Camera-type eye (tissue), 1 donor: Measurements from ENCODE around the genes C11orf58 and ABCC8.

DNA sequence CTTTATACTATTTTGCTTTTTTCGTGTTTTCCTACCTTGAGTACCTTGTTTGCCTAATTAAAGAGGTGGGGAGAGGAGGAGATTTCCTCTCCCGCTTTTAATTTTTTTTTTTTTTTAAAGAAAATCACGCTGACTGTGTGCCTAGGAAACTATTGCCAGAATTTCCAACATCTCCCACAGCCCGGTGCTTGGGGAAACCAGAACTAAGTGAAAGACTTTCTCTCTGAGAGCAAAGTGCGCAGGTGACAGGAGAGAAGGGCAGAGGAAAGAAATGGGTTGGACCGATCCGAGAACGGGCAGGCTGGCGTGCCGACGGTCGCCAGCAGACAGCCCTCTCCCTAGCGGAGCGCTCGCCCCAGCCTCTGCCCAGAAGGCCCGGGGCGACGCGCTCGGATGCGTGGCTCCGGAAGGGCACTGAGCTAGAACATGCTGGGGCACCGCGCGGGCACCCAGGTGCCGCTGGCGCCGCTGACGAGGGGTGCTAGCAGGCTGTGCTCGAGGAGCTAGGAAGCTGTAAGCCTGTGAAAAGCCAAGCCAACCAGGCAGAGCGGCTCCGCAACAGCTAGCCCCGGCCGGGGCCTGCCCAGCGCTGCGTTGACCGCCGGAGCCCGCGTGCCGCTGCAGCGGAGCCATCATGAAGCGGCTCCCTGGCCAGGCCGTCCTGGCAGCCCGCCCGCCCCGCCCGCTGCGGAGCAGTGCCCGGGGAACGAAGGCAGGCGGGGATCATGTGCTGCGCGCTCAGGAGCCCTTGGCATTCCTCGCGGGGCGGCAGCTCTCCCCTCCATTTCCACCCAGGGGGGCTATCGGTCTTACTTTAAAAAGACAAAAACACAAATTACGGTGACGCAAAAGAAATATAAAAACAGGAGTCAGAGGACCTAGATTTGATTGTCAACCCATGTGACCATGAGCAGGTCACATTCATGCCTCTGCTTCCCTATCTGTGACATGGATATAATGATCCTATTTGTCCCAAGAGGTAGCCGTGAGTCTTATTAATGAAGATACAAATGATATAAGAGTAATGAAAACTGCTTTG, 22.1 kb upstream of the RRAS2 start:
- RAMPAGE, long total RNA = no peak

DNA sequence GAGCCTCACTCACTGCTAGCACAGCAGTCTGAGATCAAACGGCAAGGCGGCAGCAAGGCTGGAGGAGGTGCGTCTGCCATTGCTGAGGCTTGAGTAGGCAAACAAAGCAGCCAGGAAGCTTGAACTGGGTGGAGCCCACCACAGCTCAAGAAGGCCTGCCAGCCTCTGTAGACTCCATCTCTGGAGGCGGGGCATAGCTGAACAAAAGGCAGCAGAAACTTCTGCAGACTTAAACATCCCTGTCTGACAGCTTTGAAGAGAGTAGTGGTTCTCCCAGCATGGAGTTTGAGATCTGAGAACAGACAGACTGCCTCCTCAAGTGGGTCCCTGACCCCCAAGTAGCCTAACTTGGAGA, 49.4 kb upstream of the PSMA1 start:
- RAMPAGE, long total RNA = no peak

GRCh38 chr11:14599421-14599973, 44.1 kb upstream of the PDE3B start:
- RAMPAGE, long total RNA = no peak

GRCh38 chr11:14617561-14618165, 25.9 kb upstream of the PDE3B start:
- RAMPAGE, long total RNA = no peak

- RAMPAGE, long total RNA = no peak
These were observed 115.7 kb downstream of the PDE3B start for GRCh38 chr11:14759430-14759633.

GRCh38 chr11:15651776-15652293, 537.1 kb downstream of the INSC start:
- RAMPAGE, long total RNA = no peak

- RAMPAGE, long total RNA = no peak
These were observed 512.9 kb downstream of the SOX6 start for GRCh38 chr11:15843297-15843971.

DNA sequence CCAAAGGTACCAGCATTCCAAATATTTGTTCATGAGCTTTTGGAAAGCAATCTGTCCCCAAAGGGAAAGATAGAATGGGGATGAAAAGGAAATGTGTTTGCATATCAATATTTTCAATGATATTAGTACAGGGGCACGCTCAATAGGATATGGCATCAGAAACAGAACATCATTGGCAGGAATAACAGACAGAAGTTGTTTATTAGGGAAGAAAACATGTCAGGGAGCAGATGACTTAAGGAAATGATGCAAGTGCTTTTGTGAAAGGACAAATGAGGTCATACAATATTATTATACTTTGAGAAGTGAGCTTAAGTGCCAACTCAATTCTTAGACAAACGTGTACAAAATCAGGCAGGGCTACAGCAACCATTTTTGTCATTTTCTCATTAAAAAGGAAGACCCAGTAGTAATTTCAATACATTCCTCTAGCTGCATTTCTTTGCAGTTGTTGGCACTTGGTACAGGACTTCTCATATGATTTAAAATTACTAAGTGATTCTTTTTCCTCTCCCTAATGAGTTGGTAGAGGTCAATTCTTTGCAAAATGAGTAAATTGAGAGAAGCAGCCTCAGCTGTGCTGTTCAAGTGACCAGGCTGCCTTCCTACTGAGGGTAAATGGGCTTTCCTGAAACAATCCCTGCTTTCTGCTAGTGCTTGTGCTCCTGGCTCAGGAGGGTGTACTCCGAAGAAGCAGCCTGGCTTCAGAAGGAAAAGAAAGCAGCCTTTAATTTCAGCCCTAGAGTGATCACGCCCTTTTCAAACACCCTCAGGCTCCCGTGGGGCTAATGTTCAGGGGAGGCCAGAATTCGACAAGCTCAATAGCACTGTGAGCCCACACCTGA, 388.2 kb downstream of the SOX6 start:
- RAMPAGE, long total RNA = no peak

GRCh38 chr11:16184641-16184930, 171.8 kb downstream of the SOX6 start:
- RAMPAGE, long total RNA = no peak

DNA sequence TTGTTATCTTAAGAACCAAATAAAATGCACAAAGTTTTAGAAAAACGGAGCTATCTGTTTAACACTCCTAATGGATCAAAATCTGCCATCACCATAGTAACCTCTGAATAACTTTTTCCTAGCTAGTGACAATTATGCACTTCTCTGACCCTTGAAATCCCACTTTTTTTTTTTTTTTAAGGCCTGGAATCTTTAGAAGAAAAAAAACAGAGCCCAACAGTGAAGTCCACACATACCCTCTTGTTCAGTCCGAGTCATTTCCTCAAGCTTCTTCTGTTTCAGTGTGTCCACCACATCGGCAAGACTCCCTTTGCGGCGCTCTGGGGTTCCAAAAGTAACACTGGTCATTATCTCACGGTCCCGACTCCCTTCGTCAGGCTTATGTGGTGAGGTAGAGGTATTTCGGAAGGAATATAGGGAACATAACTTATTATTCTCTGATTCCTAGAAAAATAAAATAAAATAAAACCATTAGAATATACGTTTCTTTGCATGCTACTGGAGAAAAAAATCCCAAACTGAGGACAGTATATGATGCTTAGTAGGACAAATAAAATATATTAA, 38.1 kb downstream of the SOX6 start:
- RAMPAGE, long total RNA = no peak

GRCh38 chr11:16738106-16739208, at the start of gene C11orf58:
TSS of gene C11orf58 (plus strand) at chr11:16738647.
- RAMPAGE, long total RNA = start-site peak on the plus strand at chr11:16738644-16738709, 1,118 reads

DNA sequence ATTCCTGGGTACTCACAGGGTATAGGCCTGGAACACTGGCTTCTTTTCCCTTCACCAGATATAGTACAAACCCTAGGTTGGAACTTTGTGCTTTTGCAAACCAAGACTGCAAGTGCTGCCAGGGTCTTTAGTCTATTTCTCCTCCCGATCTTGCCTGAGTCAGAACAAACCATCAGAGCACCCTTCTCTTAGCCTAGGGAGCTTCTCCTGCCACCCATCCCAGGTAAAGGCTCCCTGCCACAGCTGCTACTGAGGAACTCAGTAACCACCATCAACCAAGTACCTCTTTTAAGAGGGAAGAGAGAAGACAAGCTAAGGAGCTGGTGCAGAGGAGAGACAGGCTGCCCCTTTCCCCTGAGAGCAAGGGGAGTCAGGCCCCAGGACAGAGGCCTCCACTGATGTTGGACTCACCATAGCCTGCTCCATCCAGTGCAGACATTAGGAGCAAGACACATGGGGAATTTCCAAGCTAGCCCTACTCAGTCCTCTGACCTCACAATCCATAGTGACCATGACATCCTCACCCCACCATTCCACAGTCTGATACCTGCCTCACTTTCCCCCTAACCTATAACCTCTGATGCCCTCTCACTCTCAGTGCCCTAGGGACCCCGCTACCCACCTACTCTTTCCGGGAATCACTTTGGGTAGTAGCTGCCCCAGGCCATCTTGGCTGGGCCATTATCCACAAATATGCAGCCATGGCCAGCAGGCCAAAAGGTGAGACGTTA, 91.5 kb downstream of the PLEKHA7 start:
- RAMPAGE, long total RNA = no peak

GRCh38 chr11:16945763-16946497, 68.3 kb downstream of the PLEKHA7 start:
- RAMPAGE, long total RNA = no peak

- RAMPAGE, long total RNA = no peak
These were observed 45.9 kb downstream of the PLEKHA7 start for GRCh38 chr11:16968192-16968874.

GRCh38 chr11:16997037-16998184, 16.8 kb downstream of the PLEKHA7 start:
- RAMPAGE, long total RNA = no peak

GRCh38 chr11:17208268-17209012, 654 bp upstream of the PIK3C2A start:
- RAMPAGE, long total RNA = no peak

DNA sequence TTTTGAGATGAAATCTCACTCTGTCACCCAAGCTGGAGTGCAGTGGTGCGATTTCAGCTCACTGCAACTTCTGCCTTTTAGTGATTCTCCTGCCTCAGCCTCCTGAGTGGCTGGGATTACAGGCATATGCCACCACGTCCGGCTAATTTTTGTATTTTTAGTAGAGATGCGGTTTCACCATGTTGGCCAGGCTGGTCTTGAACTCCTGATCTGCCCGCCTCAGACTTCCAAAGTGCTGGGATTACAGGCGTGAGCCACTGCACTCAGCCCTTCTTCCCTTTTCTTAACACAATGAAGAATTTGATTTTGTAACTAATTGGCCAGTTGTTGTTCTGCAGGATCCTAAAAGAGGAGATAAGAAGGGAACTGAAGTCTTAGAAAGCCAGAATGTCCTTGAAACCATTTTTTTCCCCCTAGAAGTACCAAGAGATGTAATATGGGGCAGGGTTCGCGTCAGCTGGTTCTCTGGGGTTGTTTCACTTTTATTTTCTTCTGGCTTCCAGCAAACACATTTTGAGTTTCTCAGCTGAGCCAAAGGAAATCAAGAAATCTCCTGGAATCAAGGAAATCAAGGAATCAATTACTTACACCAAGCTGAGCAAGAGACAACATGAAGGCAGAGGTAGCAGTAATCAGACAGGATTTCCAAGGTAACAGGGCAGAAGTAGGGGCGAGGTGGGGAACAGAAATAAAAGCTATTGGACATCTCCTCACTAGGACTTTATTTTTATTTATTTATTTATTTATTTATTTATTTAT, 7.7 kb upstream of the NUCB2 start:
- RAMPAGE, long total RNA = no peak

- RAMPAGE, long total RNA = no peak
These were observed 2.6 kb upstream of the NUCB2 start for GRCh38 chr11:17273928-17274347.

DNA sequence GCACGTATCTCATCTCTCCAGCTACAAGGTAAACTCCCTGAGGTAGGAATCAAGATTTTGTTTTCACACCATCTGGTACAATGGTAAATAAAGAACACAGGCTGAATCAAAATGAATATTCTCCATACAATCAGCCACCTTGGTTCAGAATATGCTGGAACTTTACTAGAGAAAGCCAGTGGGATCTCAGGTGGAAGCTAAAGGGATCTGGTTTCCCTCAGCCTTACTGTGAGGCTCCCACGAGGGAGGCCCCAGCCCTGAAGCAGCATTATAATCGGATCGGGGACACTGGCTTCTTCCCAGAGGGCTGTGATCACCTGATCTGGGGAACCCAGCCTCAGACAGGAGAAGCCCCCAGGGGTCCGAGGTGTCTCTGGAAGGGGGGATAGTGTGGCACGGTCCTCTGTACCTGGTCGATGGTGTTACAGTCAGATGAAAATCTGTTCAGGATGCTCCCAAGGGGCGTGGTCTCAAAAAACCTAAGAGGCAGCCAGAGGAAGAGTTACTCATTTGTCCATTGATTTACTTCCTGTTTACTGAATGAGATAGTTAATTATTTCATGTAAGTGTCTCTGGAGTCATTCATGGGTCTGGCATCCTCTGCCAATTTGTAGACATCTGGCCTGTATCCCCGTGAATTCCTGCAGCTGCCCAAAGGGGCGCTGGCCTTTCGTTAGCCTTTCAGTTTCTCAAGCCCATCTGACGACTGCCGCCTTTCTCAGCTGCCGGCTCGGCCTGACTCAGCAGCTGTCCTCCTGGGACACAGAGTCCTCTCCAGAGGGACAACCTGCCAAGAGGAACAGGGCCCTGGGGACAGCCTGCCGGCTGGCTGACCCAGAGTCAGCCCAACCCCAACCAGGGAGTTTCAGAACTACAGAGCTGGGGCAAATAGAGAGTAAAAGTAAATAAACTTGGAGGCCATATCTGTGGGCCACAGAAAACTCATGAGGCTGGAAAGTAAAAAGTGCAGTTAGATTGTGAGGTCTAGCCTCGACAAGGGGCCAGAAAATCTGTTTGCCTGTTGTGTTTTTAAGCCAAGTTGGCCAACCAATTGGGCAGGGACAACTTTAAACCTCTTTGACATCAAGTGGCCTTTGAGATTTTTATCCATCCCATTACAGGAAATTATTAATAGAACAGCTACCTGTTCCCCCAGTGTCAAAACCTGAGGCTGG, 17.0 kb upstream of the KCNJ11 start:
- RAMPAGE, long total RNA = no peak

DNA sequence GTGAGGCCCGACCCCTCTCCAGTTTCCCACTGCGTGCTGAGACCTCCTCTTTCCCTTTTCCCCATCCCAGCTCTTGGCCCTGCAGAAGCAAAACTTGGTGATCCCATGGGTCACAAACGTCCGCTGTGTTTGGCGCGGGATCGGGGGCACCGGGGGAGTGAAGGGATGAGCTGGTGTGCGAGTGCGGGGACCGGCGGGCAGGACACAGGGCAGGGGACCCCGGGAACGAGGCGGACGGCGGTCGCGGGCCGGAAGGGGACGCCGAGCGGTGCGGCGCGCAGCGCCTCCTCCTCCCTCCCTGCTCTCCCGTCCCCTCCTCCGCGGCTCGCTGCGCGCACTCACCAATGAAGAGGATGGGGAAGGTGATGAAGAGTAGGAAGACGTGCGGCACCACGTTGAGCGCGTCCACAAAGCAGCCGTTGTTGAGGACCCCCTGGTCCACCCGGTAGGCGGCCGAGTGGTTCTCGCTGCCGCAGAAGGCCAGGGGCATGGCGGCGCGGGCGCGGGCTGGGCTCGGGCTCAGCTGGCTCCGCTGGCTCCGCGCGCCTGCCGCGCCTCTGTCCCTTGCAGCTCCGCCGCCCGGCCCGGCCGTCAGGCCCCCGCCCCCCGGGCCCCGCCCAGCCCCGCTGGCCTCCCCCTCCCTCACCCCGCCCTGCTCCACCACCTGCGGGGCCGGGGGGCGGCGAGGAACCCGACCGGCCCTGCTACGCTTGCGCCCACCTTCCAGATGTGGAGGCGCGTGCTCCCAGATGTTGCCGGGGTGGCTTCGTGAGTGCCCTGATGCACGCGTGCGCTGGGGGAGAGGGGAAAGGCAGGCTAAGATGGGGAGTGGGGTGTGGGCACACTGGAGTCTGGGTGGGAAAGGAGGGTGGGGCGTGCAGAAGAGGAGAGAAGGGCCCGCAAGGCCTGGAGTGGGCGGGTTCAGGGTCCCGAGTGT, at the start of gene ABCC8:
ABCC8 (minus strand) TSS at position 559 of the 937 bp plus-strand sequence.
- RAMPAGE, long total RNA = no peak